Right atrium auricular region (tissue), 2 donors: ENCODE measurements around the gene PTTG1IP2.

- PRO-cap, result no peak
- RAMPAGE, long total RNA, 2 experiments, result no peak in any of the 2 experiments
Observed at GRCh38 chr7:85201517-85201716, 14.6 kb upstream of the SEMA3D start.

DNA sequence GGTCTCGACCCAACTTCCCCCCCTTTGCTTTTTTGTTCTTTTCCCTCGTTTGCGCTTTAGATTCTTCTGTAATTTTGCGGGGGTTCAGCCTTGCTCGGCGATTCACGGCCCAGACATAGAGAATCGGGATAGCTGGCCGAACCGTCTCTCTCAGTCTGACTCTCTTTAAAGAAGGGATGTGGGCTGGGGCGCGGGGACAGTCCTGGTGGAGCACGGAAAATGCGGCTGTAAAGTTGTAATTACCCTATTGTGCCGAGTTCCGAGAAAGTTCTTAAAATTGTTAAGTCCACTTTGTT lies 768 bp downstream of the DMTF1 start:
- PRO-cap, result no peak
- RAMPAGE, long total RNA, 2 experiments, result no peak in any of the 2 experiments

GRCh38 chr7:87153369-87153753 lies 1.1 kb downstream of the DMTF1 start:
- PRO-cap, result no peak
- RAMPAGE, long total RNA, 2 experiments, result no peak in any of the 2 experiments

DNA sequence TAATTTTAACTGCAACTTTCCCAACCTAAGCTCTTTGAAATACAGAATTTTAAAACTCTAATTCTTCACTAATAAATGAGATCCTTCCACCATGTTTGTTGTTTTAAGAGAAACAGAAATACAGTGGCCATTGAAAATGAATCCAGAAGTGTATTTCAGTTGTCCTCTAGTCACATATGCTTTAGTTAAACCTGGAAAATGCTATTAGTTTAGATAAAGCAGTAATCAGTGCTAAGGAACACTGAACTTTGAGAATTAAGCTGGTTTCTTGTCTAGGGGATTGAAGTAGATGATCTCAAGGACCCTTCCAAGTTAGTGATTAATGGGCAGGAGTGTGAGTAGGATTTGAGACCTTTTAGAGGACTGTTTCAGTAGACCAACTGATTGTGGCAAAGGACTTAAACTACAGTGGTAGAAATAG lies 23.9 kb downstream of the DMTF1 start:
- PRO-cap, result no peak
- RAMPAGE, long total RNA, 2 experiments, result no peak in any of the 2 experiments

- PRO-cap, result no peak
- RAMPAGE, long total RNA, 2 experiments, result no peak in any of the 2 experiments
Observed at GRCh38 chr7:87179341-87179826, 27.1 kb downstream of the DMTF1 start.

DNA sequence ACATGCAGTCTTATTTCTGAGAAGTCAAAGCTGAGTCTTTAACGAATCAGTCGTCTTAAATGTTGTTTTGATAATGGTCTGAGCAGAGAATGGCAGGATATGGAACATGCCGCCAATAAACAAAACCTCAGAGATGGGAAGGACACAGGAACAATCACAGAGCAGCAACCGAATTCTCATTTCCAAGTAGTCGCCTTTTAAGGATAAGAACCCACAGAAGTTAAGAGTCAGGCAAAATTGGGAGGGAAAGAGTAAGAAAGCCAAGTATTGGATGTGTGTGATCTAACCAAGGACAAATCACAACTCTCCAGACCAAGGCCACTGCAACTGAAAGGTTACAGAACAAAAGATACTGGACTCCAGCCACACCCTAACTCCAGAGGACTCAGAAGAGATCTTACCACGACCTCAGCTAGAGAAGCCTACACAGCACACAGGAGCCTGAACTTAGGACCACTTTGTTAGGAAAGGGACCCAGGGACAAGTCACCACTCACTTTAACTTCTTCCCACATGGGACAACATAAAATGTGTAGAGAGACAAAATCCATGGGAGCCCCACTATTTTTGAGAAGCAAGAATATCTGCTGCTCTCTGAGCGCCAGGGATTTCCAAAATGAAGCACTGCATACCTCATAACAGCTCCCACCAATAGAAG lies 19.5 kb downstream of the TMEM243 start:
- PRO-cap, result no peak
- RAMPAGE, long total RNA, 2 experiments, result no peak in any of the 2 experiments

- PRO-cap, result no peak
- RAMPAGE, long total RNA, 2 experiments, result no peak in any of the 2 experiments
Observed at GRCh38 chr7:87345938-87346575, 593 bp downstream of the CROT start.

DNA sequence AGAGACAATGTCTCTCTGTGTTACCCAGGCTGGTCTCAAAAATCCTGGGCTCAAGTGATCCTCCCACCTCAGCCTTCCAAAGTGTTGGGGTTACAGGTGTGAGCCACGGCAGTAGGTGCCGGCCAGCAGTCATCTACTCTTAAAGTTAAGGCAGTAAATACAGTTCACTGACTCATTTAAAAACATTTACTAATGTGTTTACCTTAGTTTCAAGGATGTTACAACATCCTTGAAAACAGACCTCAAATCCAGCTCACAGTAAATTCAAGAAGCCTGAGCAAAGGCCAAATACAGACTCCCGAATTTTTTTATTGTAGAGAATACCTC lies 29.6 kb upstream of the ABCB4 start:
- PRO-cap, result no peak
- RAMPAGE, long total RNA, 2 experiments, result no peak in any of the 2 experiments

DNA sequence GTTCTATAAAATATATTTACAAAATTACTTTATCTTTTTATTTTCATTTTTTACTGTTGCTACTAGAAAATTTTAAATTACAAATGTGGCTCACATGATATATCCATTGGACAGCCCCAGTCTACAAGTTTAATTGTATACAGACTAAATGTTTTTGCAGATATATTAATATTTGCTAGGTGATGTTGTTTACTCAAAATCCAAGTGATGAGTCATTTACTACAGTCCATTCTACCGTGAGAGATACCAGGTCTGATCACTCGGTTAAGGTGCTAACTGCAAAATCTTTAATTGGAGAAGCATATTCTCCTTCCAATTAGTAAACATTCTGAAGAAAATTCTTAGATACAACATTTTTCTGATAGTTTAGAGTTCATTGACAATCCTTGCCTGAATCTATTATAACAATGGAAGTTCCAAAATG lies 2.5 kb downstream of the ABCB1 start:
- PRO-cap, result no peak
- RAMPAGE, long total RNA, 2 experiments, result no peak in any of the 2 experiments

GRCh38 chr7:88219218-88219950 lies 454 bp downstream of the SRI start:
- PRO-cap, result unidirectional peak, plus-strand start at chr7:88219442
- RAMPAGE, long total RNA, 2 experiments, result no peak in any of the 2 experiments

- PRO-cap, result no peak
- RAMPAGE, long total RNA, 2 experiments, result no peak in any of the 2 experiments
Observed at GRCh38 chr7:90250638-90251779, 6.0 kb downstream of the CFAP69 start.

GRCh38 chr7:90469326-90469776 lies at the start of gene PTTG1IP2:
TSS of gene PTTG1IP2 (plus strand) at chr7:90469639.
- PRO-cap, result no peak
- RAMPAGE, long total RNA, 2 experiments, result no peak in any of the 2 experiments

DNA sequence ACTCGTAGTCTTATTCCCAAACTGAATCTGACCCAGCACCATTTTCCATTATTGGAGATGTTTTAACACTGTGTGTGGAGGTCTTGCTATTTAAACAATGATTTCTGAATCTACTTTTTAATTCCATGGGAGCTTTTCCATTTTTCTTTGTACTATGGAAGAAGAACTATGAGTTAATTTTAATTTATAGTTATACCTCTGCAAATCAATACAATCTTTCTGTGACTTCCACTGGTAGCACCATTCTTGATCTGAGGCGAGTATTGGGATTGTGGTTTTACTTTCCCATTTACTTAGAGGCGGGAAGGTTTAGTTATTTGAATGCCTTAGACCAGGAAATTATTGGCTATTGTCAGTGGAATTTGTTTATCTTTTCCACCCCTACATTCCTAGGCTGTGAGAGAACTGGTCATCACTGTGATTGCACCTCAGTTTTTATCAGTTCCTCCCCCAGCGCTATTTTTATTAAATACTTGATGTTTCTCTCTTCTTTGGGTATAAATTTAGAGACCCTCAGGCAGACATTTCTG lies 29.8 kb downstream of the CDK14 start:
- PRO-cap, result no peak
- RAMPAGE, long total RNA, 2 experiments, result no peak in any of the 2 experiments

DNA sequence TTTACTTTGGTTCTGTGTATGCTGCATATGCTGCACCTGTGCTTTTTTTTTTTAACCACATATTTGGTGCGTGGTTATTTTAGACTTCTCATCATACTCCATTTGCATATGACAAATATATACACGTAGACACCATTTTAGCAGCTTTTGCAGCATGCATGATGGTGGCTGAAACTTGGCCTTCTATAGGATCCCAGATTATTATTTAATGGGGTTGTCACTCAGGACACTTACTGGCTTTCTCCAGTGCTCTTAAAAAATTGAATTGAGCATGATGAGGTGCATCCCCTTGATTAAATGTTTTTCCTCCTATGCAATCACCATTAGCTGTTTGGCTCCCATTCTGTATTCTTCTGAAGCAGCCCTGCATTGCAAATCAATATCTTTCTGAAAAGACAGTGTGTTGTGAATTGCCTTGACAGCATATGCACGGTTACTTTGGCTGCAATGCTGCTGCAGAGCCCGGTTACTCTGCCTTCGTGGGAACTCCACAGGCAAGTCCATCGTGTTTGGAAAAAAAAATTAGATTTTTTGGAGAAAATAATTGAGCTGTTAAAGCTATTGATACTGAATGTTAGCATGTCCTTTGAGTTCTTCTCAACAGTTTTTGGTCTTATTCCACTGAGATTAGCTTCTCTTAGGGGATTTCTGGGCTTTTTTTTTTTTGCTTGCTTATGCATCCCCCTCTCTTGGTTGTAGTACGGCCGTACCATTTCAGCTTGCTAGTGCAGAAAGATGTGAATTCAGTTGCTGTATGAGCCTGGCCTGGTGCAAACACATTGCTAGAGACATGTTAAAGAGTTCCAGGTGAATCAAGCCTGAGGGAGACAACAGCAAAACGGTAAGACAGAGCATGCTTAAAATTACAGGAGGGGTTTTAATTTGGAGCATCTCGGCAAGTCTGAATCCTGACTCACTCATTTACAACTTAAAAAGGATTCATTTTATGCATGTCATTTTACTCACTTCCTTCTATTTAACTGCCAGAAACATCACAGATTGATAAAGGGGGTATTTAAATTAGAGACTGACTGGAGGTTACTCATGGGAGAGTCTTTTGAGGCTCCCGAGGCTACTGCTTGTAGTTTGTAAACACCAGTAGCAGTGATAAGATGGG lies 113.4 kb downstream of the CDK14 start:
- PRO-cap, result no peak
- RAMPAGE, long total RNA, 2 experiments, result no peak in any of the 2 experiments

GRCh38 chr7:91266859-91268196 lies 3.1 kb downstream of the FZD1 start:
- PRO-cap, result bidirectional peak, plus-strand start at chr7:91267324, minus-strand start at chr7:91267307
- RAMPAGE, long total RNA, 2 experiments, result no peak in any of the 2 experiments

DNA sequence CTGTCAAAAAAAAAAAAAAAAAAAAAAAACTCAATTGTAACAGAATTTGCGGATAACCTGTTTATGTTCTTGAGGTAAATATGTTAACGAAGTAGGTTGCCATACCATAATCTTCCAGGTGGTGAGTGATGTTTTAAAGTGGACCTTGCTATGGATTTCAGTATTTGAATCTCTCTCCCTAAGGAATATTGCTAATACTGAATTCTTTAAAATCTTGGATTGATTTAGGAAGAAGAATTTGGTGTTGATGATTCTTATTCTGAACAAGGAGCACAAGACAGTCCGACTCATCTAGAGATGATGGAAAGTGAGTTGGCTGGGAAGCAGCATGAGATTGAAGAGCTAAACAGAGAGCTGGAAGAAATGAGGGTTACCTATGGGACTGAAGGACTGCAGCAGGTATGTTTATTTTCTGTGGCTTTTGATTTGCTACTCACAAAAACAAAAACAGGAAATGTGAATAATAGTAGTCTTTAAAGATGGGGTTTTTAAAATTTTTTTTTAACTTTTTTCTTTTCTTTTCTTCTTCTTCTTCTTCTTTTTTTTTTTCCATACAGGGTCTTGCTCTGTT lies 52.1 kb downstream of the AKAP9 start:
- PRO-cap, result no peak
- RAMPAGE, long total RNA, 2 experiments, result no peak in any of the 2 experiments

DNA sequence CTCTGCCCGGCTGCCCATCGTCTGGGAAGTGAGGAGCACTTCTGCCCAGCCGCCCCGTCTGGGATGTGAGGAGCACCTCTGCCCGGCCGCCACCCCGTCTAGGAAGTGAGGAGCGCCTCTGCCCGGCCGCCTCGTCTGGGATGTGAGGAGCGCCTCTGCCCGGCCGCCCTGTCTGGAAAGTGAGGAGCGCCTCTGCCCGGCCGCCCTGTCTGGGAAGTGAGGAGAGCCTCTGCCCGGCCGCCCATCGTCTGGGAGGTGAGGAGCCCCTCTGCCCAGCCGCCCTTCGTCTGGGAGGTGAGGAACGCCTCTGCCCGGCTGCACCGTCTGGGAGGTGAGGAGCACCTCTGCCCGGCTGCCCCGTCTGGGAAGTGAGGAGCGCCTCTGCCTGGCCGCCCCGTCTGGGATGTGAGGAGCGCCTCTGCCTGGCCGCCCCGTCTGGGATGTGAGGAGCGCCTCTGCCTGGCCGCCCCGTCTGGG lies 86.6 kb downstream of the AKAP9 start:
- PRO-cap, result no peak
- RAMPAGE, long total RNA, 2 experiments, result no peak in any of the 2 experiments

DNA sequence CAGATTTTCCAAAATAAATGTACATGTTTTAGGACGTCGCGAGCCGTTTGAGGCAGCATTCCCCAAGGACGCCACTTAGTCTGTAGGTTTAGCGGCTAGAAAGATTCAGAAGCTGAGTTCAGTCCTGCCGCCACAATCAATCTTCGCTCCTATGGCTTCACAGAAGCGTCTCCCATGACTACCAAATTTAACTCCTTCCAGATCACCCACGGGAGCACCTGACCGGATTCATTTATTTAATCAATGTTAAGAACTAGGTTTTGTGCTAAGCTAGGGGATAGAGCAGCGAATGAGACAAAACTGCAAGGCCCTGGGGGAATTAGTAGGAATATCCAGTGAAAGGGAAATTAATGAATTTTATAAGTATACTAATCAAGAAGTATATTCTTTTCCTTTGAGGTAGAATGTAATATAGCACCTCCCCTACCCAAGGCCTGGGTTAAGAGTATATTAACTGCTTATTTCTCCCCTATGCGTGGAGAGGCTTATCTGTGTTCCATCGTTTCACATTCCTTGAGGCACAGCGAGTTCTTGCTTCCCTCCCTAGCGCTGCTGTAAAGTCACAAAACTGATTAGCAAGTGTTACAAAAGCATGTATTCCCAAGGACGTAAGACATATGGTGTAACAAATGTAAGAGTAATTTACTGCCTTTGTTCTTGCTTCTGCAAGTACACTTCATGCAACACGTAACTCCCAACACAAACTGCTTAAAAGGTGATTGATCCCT lies 1.0 kb upstream of the CYP51A1 start:
- PRO-cap, result no peak
- RAMPAGE, long total RNA, 2 experiments, result no peak in any of the 2 experiments

DNA sequence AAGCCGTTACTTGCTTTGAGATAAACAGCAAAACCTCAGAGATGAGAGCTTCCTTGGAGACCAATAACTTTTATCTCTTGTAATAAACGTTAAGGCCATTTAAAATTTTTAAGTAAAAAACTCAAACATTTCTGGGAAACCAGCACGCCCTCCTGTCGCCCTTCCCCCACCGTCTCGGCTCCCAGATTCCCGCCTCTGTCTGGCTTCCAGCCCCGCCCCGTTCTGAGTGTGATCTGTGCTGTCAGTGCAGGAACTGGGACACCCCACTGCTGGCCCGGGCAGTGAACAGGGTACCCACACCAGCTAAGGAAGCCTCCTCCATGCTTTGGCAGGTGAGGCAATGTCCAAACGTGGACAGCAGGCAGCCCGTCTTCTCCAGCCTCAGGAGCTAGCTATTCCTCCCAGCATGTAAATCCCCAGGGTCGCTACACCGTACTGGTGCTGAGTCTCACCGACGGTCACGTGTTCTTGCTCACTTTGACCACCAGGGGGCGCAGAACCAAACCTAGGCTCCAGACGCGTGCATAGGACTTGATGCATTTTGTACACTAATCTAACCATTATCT lies 22.9 kb upstream of the GATAD1 start:
- PRO-cap, result no peak
- RAMPAGE, long total RNA, 2 experiments, result no peak in any of the 2 experiments

DNA sequence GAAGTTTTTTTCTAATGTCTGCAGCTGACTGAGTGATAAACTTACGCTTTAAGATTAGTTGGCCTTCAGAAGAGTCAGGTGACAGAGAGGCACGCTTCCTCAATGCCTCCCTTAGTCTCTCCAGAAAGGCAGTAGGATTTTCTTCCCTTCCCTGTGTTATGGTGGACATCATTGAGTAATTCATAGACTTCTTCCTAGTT lies 3.6 kb downstream of the ERVW-1 start:
- PRO-cap, result no peak
- RAMPAGE, long total RNA, 2 experiments, result no peak in any of the 2 experiments